Camera-type eye (tissue), 1 donor: ENCODE results near the gene COLQ.

GRCh38 chr3:15521548-15522330 is at the start of gene COLQ:
Gene COLQ, minus strand, starts transcription at chr3:15521706.
- RAMPAGE, long total RNA = start-site peak on the minus strand at chr3:15521692-15521888, 14 reads

GRCh38 chr3:15562902-15563727 is 38.3 kb downstream of the HACL1 start:
- RAMPAGE, long total RNA = no peak

DNA sequence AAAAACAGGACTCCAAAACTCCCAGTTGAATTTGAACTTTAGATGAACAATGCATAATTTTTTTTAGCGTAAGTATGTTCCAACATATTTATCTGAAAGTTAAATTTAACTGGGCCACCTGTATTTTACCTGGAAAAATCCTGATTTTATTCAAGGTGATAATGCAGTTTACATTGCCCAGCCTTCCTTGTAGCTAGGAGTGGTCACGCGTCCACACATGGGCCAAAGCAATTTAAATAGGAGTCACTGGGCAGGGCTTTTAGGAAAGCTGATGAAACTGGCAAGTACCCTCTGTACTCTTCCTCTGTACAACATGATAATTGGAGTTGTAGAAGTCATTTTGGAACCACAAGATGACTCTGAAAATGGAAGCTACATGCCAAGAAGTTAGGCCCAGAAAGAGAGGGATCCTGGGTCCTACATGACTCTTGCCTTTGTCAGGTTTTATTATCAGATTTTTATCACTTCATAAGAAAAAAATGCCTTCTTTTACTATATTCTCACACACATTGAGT is 9.5 kb downstream of the BTD start:
- RAMPAGE, long total RNA = no peak

- RAMPAGE, long total RNA = no peak
Observed at GRCh38 chr3:15634879-15635729, 33.6 kb downstream of the BTD start.

- RAMPAGE, long total RNA = no peak
Observed at GRCh38 chr3:15638160-15638621, 36.6 kb downstream of the BTD start.

DNA sequence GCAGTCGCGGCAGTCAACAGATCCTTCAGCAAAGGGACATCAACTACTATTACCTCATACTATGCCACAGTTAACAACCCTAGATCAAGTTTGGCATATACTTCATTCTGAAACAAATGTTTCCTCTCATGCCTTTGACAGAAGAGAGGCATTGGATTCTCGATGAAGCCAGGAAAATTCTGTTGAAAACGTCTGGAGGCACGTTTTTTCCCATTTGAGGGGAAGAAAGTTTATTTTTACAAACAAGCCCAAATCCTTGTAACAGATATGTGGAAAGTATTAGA is 65.3 kb downstream of the ANKRD28 start:
- RAMPAGE, long total RNA = no peak

- RAMPAGE, long total RNA = no peak
Observed at GRCh38 chr3:15756266-15757158, 41.3 kb downstream of the ANKRD28 start.

DNA sequence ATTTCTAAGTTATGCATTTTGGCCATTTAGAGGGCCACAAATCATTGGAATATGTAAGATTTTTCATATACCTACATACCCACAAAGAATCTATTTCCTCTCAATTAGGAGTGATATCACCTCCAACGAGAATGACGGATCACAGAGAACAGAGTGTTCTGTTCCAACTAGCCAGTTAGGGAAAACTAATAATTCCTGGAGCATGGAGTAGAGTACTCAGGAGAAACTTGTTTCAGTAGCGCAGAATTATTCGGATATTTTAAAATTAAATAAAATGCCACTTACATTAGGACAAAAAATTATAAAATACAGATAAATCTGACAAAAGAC is 15.8 kb downstream of the ANKRD28 start:
- RAMPAGE, long total RNA = no peak

DNA sequence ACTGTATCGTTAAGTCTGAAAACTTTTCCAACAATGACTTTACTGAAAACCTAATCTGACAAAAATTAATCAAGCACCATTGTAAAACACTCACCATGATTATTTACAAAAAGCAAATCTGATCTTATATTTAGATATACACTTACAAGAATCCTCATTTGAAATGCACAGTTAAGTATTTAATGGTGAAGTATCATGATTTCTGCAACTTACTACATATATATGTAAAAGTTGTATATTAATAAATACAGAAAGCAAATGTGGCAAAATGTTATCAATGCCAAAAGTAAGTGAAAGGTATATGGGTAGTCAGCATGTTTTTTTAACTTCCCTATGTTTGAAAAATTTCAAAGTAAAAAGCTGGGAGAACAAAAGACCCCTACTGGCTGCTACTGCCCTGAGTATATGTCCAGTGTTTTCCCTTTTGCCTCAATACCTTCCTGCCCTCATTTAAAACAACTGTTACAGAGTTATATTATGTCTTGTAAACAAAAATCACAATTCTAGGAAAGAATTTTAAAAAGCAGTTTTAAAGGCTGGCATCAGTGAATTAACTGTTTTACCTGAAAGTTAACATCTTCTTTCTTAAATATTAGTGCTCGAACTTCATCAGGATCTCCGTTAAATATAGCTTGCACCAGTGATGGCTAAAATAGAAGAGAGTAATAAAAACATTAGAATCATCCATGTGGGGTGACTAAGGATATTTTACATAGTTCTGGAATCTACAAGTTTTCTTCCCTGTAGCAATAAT is 2.9 kb downstream of the ANKRD28 start:
- RAMPAGE, long total RNA = no peak

DNA sequence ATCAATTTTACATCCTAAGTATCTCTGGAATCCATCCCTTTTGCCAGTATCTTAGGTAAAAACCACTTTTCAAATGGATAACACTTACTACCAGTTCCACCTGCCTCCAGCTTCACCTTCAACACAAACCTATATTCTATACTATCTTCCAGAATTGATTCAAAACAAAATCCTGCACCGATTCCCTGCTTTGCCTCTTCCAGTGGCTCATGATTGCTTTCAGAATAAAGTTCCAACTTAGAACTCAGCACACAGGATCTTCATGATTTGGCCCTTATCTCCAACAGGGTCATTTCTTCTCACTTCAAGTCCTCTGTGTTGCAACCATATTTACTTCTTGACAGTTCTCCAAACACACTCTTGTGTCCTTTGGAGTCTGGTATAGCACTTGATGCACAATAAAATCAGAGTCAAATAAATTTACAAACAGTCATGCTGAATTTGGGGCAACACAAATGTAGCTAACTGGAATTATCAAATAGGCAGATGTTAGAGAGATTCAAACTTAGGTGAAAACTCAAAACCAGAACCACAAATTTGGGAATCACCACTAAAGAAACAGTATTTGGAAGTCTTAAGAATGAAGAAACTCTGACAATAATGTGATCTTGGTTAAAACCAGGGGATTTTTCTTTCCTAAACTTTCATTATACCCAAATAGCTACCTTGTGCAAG is 50.0 kb upstream of the ANKRD28 start:
- RAMPAGE, long total RNA = no peak

GRCh38 chr3:15858735-15859239 is 61.0 kb upstream of the ANKRD28 start:
- RAMPAGE, long total RNA = no peak

DNA sequence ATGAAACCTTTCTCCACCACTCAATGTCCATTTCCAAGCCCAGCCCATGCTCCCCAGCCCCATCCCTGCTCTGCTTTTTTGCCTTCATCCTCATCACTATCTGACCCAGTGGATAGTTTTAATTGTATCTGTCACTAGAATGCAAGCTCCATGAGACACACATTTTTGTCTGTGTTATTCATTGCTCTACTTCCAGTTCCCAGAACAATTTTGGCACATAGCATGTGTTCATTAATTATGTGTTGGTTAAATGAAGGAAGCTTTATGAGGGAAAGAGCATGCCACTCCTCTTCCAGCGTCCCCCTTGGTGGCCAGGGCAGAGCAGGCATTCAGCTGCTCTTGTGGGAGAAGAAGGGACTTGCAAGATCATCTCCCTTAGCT is 554 bp upstream of the GALNT15 start:
- RAMPAGE, long total RNA = no peak

DNA sequence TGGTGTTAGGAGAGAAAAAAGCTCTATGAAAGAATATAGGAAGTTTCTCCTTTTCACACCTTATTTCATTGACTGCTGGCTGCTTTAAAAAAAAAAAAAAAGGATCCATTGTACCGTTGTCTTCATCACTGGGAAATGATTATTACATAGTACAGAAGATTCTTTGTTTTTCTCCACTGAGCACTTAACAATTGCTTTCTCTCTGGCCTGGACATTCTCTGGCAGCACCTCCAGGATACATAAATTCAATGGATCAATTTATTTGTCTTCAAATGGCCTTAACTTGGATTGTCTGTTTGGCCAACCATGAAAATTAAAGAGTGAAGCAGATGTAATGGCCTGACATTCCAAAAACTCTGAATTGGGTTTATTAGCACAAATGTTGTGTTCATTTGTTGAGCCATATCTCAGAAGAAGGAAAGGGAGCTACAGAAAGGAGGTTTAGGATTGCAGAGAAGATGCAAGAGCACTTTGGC is 37.1 kb downstream of the DPH3 start:
- RAMPAGE, long total RNA = no peak

DNA sequence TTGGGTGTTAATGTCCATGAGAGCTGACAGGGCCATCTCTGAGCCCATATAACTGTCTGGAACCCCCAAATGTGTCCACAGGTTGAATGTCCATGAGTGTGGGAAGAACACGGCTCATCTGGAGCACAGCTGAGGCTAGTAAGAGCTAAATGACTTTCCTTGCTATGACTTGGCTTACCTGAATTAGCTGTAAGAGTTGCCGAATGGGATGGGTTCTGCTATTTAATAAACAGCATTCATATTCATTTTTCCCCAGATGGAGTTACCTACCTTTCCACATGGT is 36.0 kb downstream of the DPH3 start:
- RAMPAGE, long total RNA = no peak

GRCh38 chr3:16271479-16271908 is 6.5 kb downstream of the OXNAD1 start:
- RAMPAGE, long total RNA = no peak

GRCh38 chr3:16286659-16287561 is 21.9 kb downstream of the OXNAD1 start:
- RAMPAGE, long total RNA = no peak

DNA sequence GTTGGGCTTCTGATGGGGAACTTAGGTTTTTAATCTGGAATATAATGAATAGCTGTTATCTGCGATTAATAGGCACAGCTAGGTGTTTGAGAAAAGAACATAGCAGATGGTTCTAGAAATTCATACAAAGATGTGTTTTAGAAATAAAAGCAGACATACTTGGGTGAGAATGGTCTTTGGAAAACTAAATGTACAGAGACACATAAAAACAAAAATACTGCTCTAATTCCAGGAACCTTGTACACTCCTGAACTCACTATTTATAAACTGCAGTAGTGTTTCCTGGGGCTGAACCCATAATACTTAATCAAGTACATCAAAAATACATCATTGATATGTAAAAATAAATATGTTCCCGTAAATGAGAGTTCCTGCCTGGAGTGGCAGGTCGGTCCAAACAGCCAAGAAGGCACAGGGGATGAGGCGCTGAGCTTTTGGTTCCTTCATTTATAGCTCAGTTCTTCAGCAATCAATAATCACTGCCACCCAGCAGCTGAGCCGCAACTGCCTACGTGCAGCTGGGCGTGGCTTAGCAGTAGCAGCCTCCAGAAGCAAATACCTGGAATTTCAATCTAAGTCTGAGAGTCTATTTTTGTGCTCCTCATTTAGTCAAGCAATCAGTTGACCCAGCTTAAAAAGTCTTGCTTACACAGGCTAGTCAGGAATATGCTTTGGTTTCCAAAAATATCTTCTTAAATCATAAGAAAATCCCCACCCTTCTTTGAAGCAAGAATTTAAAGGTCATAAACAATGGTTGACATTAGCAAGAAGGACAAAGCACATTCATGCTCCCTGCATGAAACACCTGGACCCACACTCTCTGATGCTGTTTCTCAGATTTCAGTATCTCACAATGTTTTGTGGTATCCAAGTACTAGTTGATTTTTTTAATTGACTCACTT is 105.7 kb downstream of the OXNAD1 start:
- RAMPAGE, long total RNA = no peak

DNA sequence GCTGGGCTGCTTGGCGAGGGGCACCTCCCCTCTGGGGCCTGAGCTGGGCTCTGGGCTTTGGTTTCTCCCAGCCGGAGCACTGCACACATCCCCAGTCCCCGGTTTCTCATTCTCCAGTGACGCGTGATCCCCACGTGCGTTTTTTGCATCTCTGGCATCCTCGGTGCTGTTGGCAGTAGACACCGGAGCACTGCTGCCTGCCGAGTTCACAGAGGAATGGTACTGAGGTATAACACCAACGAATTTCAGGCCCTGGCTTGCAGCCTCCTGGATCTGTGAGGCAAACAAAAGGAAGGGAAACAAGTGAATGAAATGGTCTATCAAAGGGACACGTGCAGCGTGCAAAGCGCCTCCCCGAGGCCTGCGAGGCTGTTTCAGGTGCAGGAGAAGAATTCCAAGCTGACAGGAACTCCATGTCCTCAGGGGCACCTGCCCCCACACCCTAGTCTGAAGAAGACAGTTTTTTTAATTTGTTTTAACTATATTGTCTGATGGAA is 112.9 kb downstream of the OXNAD1 start:
- RAMPAGE, long total RNA = no peak

- RAMPAGE, long total RNA = no peak
Observed at GRCh38 chr3:16489667-16490560, 23.6 kb downstream of the RFTN1 start.

DNA sequence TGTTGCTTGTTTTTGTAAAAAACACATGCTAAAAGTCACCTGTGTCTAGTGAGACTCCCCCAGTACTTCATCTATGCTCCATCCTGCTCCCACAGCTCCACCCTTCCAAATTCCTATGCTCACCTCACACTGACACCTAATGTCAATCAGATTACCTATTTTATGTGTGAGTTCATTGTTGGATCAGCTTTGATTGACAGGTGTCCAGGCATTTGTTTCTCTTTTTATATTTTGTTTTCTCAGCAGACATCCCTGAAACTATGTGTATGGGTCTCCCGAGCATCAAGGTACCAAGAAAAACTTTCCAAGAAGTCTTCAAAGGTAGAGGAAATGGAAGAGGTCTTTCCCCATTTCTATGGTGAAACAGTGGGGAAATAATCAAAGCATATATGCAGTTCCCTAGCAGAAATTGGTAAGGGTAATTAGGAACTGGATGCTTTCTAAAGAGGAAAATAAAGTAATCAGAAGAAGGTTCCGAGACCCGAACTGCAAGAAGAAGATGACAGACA is 13.3 kb downstream of the RFTN1 start:
- RAMPAGE, long total RNA = no peak